ENCODE measurements around a stretch of chr14.

DNA sequence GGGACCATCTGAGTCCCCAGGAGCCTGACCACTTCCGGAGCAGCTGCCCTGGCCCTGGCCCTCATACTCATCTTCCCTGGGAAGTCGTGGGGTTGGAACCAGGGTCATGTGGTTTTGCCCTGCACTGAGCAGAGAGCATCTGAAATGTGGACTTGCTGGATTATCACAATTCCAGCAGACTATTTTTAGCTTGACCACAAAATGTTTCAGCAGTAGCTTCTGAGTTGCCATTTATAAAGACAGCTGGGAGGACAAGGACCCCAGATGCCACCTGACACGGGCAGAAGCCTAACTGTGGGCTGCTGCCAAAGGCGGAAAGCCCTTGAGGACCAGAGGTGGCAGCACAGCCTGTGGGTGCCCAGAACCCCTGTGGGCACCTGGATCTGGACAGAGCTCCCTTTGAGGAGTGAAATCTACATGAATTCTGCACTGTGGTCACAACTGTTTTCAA is 6.8 kb downstream of the BTBD6 start:
- PRO-cap, result no peak

DNA sequence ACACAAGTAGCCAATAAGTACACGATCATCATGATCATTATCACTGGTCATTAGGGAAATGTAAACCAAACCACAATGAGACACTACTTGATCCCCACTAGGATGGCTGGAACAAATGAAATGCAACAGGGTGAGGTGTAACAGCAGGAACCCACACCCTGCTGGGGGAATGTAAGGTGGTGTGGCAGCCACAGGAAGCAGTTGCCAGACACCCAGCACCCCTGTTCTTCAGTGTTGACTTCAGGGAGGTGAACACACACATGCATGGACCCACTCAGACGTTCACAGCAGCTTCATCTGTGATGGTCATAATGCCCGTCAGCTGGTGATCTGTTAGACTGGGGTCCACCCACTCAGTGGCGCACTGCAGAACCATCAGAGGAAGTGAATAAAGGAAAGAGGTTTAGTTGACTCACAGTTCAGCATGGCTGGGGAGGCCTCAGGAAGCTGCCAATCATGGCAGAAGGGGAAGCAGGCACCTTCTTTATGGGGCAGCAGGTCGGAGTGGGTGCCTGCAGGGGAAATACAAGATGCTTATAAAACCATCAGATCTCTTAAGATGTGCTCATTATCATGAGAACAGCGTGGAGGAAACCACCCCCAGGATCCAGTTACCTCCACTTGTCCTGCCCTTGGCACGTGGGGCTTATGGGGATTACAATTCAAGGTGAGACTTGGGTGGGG is 22.7 kb upstream of the TEX22 start:
- PRO-cap, result no peak

DNA sequence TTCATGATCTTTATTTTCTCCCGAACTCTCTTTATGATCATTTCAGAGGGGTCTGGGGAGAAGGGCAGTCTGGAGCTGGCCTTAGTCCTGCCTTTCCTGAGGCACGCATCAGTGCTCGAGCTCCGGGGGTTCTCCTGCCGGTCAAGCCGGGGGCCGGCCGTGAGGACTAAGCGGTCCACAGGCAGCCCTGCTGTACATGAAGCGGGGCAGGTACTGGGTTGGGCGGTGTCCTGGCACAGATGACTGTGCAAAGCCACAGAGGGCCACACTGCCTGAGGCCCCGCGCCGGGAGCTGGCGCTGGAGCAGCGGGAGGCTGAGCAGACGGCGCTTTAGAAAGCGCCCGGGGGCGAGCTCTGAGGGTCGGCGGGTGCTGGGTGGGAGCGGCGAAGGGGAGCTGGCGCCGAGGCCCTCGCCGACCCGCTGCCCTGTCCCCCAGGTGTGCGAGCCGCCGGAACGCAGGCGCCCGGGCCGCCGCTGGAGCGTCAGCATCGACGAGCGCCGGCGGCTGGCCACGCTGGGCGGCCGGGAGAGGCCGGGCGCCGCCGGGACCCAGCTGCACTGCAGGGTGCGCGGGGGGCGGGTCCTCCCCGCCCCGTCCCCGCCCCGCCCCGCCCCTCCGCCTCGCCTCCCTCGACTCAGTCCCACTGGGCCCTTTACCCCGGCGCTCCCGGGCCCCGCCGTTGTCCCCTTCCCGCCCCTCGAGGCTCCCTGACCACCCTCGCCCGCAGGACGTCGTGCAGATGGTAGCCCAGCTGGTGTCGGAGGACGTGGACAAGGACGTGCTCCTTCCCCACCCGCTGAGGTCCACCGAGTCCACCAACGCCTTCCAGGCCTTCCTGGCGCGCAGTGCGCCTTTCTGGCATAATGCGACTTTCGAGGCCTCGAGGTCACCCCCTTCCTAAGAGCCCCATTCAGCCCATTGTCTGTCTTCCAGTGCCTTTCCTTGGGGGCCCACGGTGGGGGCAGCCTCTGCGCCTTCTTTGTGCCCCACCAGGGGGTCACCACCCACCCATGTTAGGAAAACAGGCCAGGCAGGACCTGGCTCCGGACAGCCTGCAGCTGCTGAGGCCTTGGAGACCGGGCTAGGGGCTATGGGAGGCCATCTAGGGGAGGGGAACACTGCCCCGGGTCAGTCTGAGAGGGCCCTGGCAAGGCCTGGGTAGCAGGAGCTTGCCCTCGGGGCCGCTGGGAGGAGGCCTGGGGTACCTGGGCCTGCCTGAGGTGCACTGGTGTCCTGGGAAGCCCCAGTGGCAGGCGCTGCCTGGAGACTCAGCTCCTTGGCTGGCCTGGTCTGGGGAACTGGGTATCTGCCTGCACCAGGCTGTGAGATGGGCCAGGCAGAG is 8.2 kb upstream of the MTA1 start:
- PRO-cap, result no peak

DNA sequence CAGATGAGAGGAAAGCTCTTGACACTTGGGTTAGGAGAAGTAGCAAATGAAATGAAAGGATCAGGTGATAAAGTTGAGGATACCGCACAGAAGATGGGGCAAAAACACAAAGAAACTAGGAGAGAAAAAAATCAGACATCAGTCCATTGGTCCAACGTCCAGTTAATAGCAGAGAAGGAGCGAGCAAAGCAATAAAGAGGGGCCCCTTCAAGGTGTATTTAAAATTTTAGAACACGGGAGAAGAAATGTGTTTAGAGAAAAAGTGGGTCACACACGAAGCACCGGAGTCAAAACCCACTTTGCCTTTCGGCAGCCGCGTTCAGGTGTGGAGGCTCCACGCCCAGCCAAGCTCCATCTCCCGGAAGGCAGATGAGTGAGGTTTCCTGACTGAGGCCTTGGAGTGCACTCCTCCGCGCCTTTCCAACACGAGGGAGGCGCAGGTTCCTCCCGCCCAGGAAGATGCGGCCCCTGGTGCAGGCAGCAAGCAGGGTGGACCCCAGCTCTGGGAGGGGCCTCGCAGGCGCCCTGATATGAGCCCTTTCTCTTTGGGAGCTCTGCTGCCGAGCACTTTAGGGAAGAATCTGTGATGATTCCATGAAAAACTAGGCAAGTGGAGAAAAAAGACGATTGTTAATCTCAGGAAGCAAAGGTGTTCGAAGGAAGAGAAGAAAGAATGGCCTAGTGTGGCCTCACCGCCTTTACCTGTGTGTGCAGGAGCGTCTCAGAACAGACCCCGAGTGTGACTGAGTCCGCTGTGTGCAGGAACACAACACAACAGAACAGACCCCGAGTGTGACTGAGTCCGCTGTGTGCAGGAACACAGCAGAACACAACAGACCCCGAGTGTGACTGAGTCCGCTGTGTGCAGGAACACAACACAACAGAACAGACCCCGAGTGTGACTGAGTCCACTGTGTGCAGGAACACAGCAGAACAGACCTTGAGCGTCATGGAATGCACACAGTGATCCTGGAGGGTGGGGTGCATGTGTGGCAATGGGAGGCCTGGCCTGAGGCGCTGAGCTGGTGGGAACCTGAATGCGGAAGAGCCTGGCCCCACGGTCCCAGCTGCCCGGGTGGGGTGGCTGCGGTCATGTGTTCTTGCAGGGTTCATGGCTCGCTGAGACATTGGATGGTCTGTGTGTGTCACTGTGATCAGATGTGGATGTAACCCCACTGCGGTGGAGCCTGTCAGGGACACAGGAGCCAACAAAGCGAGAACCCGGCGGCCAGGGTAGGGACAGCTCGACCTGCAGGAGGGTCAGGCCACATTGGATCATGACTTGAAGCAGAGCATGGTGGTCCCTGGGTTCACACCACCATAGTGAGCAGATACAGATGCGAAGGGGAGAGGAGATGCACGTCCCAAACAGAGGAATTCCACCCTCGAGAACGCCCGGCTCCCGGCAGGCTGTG is 22.8 kb downstream of the MTA1 start:
- PRO-cap, result no peak

DNA sequence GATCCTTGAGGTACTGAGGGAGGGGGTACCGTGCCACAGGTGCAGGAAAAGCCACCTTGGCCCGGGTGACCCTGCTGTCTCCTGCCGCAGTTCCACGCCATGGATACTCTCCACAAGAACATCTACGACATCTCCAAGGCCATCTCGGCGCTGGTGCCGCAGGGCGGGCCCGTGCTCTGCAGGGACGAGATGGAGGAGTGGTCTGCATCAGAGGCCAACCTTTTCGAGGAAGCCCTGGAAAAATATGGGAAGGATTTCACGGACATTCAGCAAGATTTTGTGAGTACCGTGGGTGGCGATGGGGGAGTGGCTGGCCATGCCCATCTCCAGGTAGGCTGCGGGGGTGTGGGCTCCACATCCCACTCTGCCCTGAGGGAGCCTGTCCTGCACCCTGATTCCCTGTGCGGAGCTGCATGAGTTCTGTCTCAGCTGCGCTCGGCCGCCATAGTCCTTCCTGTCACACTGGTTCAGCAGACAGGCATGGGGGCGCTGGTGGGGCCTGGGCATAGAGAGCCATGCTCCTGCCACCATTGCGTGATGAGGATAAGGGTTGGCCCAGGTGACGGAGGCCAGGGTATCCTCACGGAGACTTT is 13.8 kb upstream of the CRIP2 start:
- PRO-cap, result no peak

- PRO-cap, result no peak
Observed at GRCh38 chr14:105604870-105605477, 78.6 kb downstream of the TMEM121 start.

DNA sequence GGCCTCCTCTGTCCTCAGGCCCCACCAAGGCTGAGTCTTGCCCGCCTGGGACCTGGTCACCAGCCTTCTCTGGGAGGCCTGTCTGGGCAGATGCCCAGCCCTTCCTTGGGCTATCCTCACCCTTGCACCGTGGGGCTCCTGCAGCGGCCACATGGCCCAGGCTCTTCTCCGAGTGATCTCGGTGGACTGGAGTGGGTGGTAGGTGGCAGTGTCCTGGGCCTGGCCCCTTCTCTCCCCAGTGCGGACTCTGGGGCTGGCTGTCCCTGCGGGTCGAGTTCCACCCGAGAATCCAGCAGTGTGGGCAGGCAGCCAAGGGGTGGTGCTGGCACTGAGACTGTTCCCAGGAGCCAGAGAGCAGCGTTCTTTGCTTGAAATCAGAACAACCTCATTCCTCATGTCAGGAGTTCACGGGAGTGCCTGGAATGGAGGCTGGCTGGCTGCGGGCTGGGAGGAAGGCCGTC is 113.7 kb downstream of the TMEM121 start:
- PRO-cap, result no peak

GRCh38 chr14:105646125-105646600 is 119.8 kb downstream of the TMEM121 start:
- PRO-cap, result no peak

DNA sequence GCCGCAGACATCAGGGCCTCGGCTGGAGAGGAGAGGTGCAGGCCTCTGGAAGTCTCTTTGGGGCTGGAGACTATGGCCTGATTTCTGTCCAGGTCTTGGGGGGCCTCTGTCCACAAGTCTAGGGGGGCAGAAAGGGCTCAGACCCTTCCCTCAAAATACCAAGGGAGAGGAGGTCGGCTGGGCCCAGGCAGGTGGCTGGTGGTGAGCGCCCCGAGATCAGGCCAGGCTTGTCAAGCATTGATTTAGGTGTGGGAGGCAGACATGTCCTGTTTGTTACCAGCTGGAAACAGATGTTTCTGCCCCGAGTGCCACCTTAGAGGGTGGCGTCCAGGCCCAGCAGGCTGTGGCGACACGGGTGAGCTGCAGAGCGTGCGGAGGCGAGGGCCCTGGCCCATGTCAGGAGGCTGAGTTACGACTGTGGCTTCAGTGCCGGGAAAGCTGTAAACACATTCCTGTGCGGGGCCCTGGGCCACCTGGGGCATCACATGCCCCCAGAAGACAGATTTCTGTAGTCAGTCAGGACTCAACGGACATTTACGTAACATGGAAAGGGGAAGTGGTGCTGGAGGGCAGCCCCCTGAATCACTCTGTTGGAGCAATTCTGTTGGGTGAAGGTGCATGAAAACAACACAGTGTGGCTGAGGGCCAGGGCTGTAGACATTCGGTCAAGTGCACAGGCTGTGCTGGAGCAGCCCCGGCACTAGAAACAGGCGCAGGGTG is 291.5 kb downstream of the TMEM121 start:
- PRO-cap, result no peak

DNA sequence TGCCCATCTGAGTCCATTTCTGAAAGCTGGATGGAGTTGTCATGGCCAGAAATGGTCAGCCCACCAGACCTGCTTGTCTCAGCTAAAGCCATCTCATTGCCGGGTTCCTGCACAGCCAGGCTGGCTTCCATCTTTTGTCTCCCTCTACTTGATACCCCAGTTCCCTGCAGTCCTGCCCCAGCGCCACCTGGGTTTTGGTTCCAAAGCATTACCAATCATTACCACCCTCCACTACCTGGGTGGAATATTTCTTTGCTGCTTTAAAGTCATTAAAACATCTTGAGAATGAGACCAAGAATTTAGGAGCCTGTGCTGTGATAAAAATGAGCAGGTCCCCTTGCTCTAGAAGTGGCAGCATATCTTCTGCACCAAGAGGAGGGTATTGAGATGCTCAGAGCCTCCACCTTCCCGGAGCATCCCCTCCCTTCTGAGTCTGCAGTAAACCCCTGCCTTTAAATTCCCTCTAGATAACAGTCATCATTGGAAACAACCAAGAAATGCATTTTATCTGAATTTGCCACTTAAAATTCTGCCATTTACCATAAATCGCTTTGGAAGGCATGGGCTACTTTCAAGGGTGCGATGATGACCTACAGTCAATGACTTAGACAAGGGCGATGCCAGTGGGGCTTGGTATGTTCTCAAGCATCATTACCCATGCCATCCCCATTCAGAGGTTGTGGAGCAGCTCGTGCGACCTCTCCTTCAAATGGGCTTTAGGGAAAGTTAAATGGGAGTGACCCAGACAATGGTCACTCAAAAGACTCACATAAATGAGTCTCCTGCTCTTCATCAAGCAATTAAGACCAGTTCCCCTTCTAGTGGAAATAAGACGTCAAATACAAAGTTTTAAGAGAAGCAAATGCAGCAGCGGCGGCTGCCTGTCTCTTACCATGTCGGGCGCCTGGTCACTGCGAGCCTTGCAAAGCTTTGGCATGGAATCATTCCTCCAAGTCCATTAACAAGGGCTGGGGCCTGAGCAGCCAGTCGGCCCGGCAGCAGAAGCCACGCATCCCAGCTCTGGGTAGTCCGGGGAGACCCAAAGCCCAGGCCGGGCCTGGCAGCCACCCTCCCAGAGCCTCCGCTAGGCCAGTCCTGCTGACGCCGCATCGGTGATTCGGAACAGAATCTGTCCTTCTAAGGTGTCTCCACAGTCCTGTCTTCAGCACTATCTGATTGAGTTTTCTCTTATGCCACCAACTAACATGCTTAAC is 334.4 kb downstream of the TMEM121 start:
- PRO-cap, result no peak

- PRO-cap, result no peak
Observed at GRCh38 chr14:105967541-105967898, 441.1 kb downstream of the TMEM121 start.

DNA sequence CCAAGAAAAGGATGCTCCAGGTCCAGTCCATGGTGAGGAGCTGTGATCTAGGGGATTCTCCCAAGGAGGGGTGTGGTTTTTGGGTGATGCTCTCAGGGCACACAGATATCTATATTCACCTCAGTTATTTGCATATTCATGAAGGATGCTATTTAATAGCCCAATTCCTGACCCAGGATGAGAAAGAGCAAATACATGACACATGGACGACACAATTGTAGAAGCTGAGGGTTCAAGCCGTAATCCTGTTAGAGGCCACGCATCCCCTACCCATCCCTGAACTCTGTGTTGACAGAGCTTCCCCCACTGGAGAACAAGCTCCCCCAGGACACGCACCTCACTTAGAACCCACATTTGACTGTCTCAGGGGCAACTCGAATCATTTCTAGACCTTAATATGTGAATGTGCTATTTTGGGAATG is 658.9 kb downstream of the TMEM121 start:
- PRO-cap, result no peak

DNA sequence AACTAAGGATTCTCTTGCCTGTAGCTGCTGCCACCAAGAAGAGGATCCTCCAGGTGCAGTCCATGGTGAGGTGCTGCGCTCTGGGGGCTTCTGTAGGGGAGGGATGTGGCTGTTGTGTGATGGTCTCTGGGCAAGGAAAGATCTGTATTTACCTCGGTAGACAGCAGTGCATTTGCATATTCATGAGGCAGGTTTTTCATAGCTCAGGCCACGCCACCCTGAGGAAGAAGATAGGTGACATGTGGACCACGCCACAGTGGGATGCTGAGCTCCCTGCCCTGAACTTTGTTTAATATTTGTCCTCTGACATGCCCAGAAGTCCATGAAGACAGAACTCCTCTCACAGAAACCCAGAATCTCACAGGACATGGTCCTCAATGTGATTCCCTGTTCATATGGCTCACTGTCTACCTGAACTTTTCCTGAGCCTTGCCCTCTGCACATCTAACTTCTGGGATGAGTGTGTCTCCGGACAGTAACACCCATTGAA is 750.6 kb downstream of the TMEM121 start:
- PRO-cap, result no peak

GRCh38 chr14:106374012-106374382 is 847.6 kb downstream of the TMEM121 start:
- PRO-cap, result no peak

- PRO-cap, result no peak
Observed at GRCh38 chr14:106538250-106538516, 1011.8 kb downstream of the TMEM121 start.

- PRO-cap, result no peak
Observed at GRCh38 chr14:106845012-106846094, 1319.0 kb downstream of the TMEM121 start.

GRCh38 chr14:106850508-106851284 is 1324.3 kb downstream of the TMEM121 start:
- PRO-cap, result no peak